Lower leg skin (tissue), 2 donors: ENCODE results near the genes CDX4, RLIM and FGF16.

- PRO-cap: no peak
- RAMPAGE, long total RNA, 2 experiments: no peak in any of the 2 experiments
Measured at GRCh38 chrX:71217264-71217894, 5.6 kb upstream of the GJB1 start.

- PRO-cap: no peak
- RAMPAGE, long total RNA, 2 experiments: no peak in any of the 2 experiments
Measured at GRCh38 chrX:71388622-71389026, 22.5 kb downstream of the TAF1 start.

GRCh38 chrX:71460393-71461738 lies 72.0 kb upstream of the OGT start:
- PRO-cap: no peak
- RAMPAGE, long total RNA, 2 experiments: no peak in any of the 2 experiments

GRCh38 chrX:71545330-71546063 lies 12.6 kb downstream of the OGT start:
- PRO-cap: no peak
- RAMPAGE, long total RNA, 2 experiments: no peak in any of the 2 experiments

- PRO-cap: no peak
- RAMPAGE, long total RNA, 2 experiments: no peak in any of the 2 experiments
Measured at GRCh38 chrX:71573519-71573998, 4.7 kb upstream of the GCNA start.

DNA sequence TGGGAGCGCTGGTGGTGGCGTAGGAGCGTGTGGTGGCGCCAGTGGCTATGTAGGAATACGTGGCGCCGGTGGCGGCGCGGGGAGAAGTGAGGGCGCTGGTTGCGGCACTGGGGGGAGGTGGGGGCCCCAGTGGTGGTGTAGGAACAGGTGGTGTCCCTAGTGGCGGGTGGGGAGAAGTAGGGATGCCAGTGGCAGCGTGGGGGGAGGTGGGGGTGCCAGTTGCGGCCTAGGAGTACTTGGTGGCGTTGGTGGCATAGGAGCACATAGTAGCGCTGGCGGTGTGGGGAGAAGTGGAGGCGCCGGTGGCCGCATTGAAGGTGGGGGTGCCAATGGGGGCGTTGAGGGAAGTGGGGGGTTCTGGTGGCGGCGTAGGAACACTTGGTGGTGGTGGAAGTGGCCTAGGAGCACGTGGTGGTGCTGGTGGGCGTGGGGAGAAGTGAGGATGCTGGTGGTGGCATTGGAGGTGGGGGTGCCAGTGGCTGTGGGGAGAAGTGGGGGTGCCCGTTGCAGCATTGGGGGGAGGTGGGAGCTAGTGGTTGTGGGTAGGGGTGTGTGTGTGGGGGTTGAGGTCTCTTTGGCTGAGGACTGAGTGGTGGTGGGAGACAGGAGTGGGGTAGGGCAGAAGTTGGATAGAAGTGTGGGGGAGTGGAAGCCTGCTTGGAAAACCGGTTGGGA lies 970 bp downstream of the GCNA start:
- PRO-cap: no peak
- RAMPAGE, long total RNA, 2 experiments: no peak in any of the 2 experiments

- PRO-cap: no peak
- RAMPAGE, long total RNA, 2 experiments: no peak in any of the 2 experiments
Measured at GRCh38 chrX:71623707-71624001, 5.3 kb upstream of the CXCR3 start.

- PRO-cap: no peak
- RAMPAGE, long total RNA, 2 experiments: no peak in any of the 2 experiments
Measured at GRCh38 chrX:71941760-71942160, 31.1 kb downstream of the NHSL2 start.

DNA sequence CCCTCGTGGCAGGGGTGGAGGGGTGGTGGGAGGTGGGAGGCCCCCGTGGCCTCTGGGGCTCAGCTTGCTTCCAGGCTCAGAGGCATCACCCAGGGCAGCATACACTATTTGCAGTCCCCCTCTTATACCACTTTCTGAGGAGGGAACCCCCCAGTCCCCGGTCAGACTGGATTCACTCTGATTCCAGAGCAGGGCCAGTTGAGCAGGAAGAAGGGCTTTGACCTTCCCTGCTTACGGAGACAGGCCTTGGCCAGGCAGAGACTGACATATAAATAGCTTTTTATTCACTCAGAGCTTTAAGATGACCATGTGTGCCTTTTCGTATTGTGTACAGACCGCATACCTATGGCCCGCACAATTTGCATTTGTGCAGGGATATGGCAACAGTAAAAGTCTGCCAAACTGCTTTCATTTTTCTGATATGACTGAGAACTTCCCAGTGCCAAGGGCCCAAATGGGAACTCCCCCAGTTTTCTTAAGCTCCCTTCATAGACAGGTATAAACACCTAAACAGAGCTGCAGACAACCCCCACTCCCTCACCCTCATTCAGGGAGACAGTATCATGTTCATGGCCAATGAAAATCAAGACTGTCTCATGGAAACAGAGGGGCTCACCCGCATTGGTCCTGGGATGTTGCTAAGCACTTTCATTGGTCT lies 135.0 kb downstream of the NHSL2 start:
- PRO-cap: no peak
- RAMPAGE, long total RNA, 2 experiments: no peak in any of the 2 experiments

DNA sequence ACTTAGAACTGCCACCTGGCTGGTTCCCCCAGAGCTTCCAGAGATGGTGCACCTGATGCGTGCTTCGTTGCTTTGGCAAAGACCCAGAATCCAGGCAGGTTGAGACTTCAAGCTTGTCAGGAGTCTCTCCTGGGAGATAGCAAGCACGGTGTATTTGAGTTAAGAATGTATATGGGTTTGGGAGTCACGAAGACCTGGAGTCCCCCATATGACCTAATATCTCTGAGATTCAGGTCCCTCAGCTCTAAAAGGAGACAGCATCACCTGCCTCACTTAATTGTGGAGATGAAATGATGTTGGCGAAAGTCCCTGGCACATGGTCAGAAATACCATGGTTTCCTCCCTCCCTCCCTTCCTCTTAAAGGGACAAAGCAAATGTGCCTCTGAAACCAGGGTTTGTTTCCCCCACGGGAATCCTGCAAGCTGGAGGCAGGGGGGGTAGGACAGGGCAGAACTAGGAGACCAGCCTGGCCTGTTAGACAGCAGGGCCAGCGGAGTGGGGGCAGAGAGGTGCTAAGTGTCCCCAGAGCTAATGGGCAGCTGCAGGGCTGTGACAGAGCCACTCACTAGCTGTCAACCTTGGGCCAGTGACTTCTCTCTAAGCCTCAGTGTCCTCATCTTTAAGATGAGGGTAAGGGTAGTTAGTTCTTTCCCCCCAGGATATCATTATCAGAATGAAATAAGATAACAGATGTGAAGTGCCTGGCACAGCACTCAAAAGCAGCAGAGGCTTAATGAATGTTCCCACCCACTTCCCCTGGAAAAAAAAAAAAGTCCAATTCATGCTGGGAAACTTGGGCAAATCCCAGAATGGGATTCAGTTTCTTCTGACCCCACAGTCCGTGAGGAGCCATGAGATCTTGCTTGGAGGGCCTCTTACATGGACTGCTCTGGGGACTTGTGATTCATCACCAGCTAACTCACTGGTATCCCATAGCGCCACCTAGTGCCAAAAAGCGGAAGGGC lies 55.5 kb upstream of the PIN4 start:
- PRO-cap: no peak
- RAMPAGE, long total RNA, 2 experiments: no peak in any of the 2 experiments

- PRO-cap: no peak
- RAMPAGE, long total RNA, 2 experiments: no peak in any of the 2 experiments
Measured at GRCh38 chrX:73446823-73447304, at the start of gene CDX4. Gene CDX4 (plus strand): TSS chrX:73447053.

GRCh38 chrX:73852040-73852507 lies 289.1 kb downstream of the CHIC1 start:
- PRO-cap: no peak
- RAMPAGE, long total RNA, 2 experiments: start-site peak on the minus strand in 1 of 2 experiments, at chrX:73852182-73852188 at its widest, 24 reads per replicate

- PRO-cap: no peak
- RAMPAGE, long total RNA, 2 experiments: start-site peak on the minus strand in 1 of 2 experiments, at chrX:74055122-74055349 at its widest, 7 reads per replicate
Measured at GRCh38 chrX:74054836-74055524, 249.0 kb upstream of the ZCCHC13 start.

DNA sequence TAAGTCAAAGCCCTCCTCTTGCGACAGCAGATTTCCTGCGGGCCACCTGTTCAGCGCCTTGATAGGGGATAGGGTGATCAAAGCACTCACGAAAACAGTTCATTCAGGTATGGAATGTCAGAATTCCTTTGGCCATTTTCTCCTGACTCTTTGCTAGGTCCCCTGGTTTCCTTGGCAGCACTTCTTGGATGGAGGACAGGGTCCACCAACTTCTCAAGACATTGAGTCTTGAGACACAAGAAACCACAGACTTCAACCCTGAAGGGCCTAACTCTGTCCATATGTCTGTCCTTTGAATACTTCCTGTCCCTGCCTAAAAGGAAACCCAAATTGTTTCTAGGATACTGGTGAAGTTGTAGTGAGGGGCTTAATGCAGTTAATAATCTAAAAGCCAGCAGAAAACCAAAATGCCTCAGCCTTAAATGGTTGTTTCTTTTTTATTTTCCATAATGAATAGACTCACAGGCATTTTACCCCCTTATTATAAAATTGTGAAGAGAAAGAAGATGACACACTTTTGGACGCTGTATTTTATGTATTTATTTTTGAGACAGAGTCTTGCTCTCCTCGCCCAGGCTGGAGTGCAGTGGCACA lies 98.4 kb upstream of the ZCCHC13 start:
- PRO-cap: no peak
- RAMPAGE, long total RNA, 2 experiments: no peak in any of the 2 experiments

GRCh38 chrX:74613675-74613962 lies 805 bp downstream of the RLIM start:
- PRO-cap: no peak
- RAMPAGE, long total RNA, 2 experiments: no peak in any of the 2 experiments

DNA sequence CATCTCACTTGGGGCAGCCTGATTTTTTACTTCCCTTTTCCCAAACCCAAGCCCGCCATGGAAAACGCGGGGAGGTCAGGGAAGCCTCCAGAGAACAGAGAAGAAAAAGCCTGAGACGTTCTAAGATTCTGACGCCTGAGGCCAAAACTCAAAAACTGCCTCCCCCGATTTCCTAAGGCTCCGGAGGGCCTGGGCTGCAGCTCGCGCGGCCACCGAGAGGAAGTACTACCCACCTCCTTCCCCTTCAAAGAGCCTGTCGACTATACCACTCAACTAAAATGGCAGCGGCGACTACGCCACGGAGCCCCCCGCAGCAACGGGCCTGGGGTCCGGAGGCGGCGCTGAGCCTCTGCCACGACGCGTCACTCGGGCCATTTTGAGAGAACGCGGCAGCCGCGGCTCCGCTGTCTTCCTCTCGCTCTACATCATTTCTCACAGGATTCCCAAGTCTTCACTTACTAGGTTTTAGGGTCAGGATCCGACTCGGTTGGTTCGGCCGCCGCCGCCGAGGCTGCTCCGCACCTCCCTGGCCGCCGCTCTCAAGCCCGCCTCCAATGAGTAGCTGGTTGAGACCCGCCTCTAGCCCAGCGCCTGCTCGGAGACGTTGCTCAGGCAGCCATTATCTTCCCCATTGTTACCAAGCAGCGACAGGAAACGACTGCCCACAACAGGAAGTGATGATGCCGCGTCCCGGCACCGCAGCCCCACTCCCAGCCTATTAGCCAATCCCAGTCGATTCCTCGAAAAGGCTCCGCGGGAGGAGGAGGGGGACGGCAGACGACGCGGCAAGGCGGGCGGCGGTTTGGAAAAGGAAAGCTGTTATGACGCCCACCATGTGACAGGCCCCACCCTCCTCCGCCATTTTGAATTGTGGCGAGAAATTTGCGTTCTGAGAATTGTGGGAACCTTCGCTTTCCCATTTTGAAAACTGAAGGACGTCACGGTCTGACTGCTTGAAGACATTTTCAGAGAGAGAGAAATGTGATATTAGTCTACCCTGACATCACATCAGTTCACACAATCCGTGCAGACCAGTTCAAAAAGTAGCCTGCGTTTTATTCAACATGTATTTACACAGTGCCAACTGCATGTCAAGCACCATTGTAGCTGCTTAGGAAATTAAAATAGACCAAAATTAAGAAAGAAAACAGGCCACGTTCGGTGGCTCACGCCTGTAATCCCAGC lies at the start of gene RLIM:
Gene RLIM, minus strand, starts transcription at position 662 of the 1,185 bp plus-strand sequence.
- PRO-cap: bidirectional peak, plus-strand start at position 272 of the sequence, minus-strand start at position 227 of the sequence; bidirectional peak, plus-strand start at position 919 of the sequence, minus-strand start at position 541 of the sequence
- RAMPAGE, long total RNA, 2 experiments: start-site peak on the minus strand in 2 of 2 experiments, centred at positions 541 to 621 of the sequence, 29 to 563 reads per replicate

GRCh38 chrX:75273289-75273793 lies 544 bp upstream of the UPRT start:
- PRO-cap: no peak
- RAMPAGE, long total RNA, 2 experiments: no peak in any of the 2 experiments

DNA sequence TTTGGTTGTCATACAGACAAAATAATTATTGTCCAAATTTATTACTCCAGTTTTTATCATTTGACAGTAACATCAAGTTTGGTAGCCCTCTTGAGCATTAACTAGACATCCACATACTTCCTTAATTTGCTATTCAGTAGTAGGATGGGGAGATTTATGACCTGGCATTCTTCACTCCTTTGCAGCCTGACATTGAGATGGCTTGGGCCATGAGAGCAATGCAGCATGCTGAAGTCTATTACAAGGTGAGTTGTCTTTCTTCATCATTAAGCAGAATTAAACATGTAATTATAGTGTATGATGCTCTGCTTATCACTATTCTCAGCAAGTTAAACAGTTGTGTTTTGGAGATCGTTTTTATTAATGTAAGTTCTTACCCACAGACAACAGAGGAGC lies 1.8 kb downstream of the PBDC1 start:
- PRO-cap: no peak
- RAMPAGE, long total RNA, 2 experiments: no peak in any of the 2 experiments

DNA sequence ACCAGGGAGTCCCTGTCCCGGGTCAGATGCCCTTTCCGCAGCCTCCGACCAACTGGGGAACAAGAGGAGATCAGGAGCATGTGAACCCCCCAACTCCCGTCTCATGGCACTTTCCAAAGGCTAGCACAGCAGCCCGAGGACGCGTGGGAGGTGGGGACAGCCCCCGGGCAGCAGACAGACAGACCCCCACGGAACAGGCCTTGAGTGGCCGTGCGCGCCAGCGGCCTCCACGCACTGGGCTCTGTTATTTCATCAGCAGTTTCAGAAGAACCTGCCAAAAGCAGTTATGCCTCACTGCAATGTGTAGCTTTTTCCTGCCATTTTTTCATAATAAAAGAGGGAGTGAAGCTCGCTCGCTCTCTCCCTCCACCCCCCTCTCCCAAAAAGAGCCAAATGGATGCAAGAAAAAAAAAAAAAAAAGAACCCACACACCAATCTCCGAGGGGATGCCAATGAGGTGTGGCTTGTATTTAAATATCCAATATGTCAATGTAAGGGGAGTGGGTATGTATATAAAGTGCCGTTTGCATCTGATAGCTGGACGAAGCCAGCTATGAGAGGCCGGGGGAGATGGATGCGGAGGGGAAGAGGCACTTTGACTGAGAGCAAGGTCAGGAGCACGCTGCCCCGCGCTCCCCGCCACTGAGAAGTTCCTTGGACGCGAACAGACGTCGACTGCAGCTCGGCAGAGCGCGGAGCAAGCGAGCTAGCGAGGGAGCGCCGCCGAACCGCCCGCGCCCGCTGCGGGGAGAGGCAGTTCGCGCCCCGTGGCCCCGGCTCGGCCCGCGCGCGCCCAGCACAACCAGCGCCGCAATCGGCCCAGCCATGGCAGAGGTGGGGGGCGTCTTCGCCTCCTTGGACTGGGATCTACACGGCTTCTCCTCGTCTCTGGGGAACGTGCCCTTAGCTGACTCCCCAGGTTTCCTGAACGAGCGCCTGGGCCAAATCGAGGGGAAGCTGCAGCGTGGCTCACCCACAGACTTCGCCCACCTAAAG lies at the start of gene FGF16:
Gene FGF16, plus strand, starts transcription at position 540 of the 996 bp plus-strand sequence.
- PRO-cap: unidirectional peak, minus-strand start at position 243 of the sequence
- RAMPAGE, long total RNA, 2 experiments: no peak in any of the 2 experiments

GRCh38 chrX:77494143-77494542 lies 47.0 kb downstream of the FGF16 start:
- PRO-cap: no peak
- RAMPAGE, long total RNA, 2 experiments: no peak in any of the 2 experiments